Gastroesophageal sphincter (tissue), 4 donors: ENCODE measurements around the gene CAMK2B.

DNA sequence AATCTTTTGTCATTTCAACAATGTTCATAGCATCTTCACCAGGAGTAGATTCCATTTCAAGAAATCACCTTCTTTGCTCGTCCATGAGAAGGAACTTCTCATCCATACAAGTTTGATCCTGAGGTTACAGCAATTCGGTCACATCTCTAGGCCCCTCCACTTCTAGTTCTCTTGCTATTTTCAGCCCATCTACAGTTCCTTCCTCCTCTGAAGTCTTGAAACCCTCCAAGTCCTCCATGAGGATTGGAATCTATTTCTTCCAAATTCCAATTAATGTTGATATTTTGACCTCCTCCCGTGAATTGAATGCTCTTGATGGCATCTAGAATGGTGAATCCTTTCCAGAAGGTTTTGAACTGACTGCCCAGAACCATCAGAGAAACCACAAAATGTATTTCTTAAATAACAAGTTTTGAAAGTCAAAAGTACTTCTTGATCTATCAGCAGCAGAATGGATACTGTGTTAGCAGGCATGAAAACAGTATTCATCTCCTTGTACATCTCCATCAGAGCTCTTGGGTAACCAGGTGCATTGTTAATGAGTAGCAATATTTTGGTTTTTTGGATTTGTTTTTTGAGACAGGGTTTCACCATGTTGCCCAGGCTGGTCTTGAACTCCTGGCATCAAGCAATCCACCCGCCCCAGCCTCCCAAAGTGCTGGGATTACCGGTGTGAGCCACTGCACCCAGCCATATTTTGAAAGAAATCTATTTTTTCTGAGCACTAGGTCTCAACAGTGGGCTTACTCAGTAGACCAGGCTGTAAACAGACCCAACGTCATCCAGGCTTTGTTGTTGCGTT is 49.5 kb downstream of the STK17A start:
- PRO-cap: no peak
- RAMPAGE, long total RNA, 4 experiments: no peak in any of the 4 experiments

- PRO-cap: no peak
- RAMPAGE, long total RNA, 4 experiments: no peak in any of the 4 experiments
Observed at GRCh38 chr7:43692499-43693085, 36.7 kb downstream of the COA1 start.

GRCh38 chr7:43695222-43695841 is 34.0 kb downstream of the COA1 start:
- PRO-cap: no peak
- RAMPAGE, long total RNA, 4 experiments: no peak in any of the 4 experiments

GRCh38 chr7:43878957-43879341 is 9.6 kb upstream of the MRPS24 start:
- PRO-cap: no peak
- RAMPAGE, long total RNA, 4 experiments: no peak in any of the 4 experiments

GRCh38 chr7:44044835-44045457 is 444 bp downstream of the DBNL start:
- PRO-cap: bidirectional peak, plus-strand start at chr7:44045270, minus-strand start at chr7:44045181
- RAMPAGE, long total RNA, 4 experiments: no peak in any of the 4 experiments

GRCh38 chr7:44088468-44088766 is 6.1 kb upstream of the POLM start:
- PRO-cap: no peak
- RAMPAGE, long total RNA, 4 experiments: no peak in any of the 4 experiments

DNA sequence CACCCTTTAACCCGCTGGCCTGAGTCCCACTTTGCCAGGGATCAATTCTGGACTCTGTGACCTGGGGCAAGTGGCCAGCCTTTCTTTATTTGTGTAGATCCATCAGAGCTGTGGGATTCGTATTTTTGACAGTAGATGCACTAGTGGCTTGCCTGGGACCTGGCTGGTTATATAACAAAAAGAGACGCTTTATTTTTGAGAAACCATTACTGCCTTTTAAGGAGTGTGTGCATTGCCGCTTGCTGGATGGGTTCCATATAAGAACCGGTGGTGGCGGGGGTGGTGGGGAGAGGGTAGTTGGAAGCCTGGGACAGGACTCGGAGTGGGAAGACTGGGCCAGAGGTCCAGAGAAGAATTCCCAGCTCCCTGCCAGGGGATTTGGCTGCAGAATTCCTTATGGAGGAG is 7.9 kb upstream of the POLM start:
- PRO-cap: no peak
- RAMPAGE, long total RNA, 4 experiments: no peak in any of the 4 experiments

DNA sequence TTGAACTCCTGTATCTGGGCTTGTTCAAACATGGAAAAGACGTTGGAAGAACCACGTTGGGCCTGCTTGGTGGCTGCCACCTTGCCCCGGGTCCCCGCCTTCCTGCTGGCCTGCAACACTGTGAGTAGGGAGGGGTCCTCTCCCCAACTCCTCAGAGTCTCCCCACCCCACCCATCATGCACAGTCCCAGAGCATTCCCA is 267 bp downstream of the MYL7 start:
- PRO-cap: no peak
- RAMPAGE, long total RNA, 4 experiments: no peak in any of the 4 experiments

DNA sequence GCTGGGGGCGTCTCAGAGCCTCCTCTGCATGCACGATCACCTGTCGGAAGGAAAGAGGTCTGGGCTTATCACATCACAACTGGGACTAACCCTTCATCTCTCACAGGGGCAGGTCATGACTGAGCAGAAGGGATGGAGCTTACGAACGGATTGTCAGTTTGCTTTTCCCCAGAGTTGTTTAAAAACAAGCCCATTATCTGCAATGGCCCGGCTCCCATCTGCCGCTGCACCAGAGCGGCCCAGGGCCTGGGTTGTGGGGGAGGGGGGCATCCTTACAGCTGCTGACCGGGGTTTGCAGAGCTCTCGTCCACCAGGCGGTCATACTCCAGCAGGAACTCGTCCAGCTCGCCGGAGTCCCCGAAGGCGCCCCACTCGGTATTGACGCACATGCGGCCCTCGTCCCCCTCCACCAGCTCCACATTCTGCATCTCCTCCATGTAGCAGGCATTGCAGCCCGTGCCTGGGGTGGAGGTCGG is 6.3 kb upstream of the MYL7 start:
- PRO-cap: no peak
- RAMPAGE, long total RNA, 4 experiments: no peak in any of the 4 experiments

- PRO-cap: unidirectional peak, minus-strand start at chr7:44325493
- RAMPAGE, long total RNA, 4 experiments: no peak in any of the 4 experiments
Observed at GRCh38 chr7:44325229-44326328, at the start of gene CAMK2B. Gene CAMK2B (minus strand): TSS chr7:44325594.

GRCh38 chr7:44467703-44468091 is 22.8 kb downstream of the NUDCD3 start:
- PRO-cap: no peak
- RAMPAGE, long total RNA, 4 experiments: start-site peak on the plus strand in 3 of 4 experiments, at chr7:44467842-44467856 at its widest, 12 to 332 reads per replicate

DNA sequence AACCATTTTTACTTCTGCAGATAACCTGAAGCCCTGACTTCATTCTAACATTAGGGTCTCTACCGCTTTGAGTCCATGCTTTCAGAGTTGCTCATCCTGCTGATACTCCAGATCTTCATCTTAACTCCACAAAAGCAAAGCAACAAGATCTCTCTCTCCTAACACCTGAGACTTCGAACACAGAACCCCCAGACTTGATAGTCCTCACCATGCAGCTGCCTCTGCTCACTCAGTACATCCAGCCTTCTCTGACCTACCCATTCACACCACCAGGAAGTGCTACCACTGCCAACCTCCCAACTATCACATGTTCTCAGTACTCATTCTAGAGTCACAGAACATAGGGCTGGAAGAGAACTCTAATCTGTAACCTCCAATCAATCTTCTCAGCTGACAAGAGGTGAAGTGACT is 3.9 kb downstream of the NUDCD3 start:
- PRO-cap: no peak
- RAMPAGE, long total RNA, 4 experiments: no peak in any of the 4 experiments

DNA sequence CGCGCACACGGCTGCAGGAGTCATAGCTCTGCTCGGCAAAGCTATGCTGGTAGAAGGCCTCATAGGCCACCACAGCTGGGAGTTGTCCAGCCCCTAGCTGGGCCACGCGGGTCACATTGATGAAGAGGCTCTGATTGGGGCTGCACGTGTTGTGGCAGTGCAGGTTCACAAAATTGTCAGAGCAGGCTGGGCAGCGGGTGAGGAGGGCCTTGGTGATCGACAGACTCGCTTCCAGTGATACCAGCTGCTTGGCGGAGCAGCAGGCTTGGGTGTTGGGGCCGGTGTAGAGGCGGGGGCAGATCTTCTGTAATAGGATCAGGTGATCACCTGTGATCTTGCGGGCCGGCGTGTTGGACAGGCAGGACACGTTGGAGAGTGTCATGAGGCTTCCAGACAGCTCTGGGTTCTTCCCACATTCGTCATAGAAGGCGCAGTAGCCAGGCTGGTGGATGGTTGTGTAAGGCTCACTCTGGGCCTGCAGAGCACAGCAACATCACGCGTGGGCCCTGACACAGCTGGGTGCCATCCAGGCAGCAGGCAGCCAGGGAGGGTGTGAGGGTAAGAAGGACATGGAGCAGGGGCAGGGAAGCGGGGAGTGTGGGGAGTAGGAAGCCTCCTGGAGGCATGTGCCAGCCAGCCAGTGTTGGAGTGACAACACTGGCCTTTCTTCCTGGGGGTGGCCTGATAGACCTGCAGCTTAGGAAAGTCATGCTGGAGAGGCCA is 1.1 kb downstream of the NPC1L1 start:
- PRO-cap: no peak
- RAMPAGE, long total RNA, 4 experiments: no peak in any of the 4 experiments

DNA sequence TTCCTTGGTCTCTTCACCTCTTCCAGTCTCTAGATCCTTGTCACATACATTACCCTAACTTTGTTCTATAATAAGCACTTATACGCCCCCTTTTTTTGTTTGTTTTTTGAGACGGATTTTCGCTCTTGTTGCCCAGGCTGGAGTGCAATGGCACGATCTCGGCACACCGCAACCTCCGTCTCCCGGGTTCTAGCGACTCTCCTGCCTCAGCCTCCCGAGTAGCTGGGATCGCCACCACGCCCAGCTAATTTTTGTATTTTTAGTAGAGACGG is 867 bp upstream of the OGDH start:
- PRO-cap: no peak
- RAMPAGE, long total RNA, 4 experiments: no peak in any of the 4 experiments

GRCh38 chr7:44629700-44630386 is 23.4 kb downstream of the OGDH start:
- PRO-cap: no peak
- RAMPAGE, long total RNA, 4 experiments: no peak in any of the 4 experiments

DNA sequence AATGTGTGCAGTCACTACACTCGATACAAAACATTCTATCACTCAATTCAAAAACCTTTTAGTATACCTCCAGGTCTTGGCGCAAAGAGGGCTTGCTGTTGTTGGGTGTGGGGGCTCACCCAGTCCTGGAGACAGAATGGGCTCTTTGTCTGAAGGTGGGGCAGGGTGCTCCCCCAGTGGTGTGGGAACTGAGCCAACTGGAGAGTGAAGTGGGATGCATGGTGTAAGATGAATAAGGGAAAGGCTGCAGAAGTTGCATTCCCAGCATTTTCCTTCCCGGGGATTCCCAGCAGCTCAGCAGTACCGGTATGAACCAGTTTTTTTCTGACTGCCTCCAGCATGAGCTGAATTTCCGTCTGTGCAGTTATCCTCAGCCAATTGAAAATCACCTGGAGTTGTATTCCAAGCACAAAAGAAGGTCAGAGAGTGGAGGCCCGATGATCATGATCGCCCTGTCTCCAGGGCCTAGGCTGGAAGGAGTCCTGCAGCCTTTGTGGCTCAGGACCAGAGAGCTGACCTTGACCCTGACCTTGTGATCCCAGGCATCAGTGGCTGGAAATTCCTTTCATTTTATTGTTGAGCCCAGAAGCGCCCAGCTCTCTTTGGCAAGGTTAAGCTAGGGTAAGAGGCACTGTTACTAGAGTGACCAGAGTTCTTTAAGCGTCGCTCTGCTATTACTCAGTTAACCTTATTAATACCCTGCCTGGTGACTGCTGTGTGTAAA is 33.3 kb downstream of the OGDH start:
- PRO-cap: no peak
- RAMPAGE, long total RNA, 4 experiments: no peak in any of the 4 experiments

DNA sequence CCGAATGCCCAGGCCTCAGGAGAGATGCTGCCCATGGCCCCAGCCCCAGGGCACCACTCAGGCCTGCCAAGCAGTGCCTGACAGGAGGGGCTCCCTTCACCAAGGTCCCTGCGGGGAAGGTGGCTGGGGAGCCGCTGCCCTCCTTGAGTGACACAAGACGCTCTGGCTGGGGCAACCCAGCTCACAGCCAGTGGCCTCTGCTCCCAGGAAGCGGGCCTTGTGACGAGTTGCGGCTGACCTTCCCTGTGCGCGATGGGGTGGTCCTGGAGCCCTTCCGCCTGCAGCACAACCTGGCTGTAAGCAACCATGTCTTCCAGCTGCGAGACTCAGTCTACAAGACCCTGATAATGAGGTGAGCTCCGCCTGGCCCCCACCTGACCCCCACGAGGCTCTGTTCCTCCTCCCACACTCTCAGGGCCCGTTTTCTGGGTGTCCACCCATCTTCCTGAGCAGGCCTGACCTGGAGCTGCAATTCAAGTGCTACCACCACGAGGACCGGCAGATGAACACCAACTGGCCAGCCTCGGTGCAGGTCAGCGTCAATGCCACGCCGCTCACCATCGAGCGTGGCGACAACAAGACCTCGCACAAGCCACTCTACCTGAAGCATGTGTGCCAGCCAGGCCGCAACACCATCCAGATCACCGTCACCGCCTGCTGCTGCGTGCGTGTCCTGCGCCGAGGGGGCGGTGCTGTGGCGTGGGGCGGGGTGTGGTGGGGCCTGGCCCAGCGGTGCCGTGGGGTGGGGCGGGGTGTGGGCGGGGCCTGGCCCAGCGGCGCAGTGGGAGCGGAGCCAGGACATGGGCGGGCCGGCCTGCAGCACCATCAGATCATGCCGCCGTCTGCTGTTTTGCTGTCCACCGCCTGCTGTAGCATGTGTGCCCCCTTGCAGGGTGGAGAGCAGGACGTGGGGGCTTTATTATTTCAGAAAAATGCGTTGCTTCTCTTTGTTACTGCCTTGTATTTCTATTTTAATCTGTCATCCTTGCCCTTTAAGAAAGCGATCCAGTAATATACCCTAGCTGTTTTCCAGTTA is 12.9 kb downstream of the ZMIZ2 start:
- PRO-cap: no peak
- RAMPAGE, long total RNA, 4 experiments: no peak in any of the 4 experiments

- PRO-cap: no peak
- RAMPAGE, long total RNA, 4 experiments: no peak in any of the 4 experiments
Observed at GRCh38 chr7:44829642-44830250, 18.1 kb downstream of the H2AZ2 start.

DNA sequence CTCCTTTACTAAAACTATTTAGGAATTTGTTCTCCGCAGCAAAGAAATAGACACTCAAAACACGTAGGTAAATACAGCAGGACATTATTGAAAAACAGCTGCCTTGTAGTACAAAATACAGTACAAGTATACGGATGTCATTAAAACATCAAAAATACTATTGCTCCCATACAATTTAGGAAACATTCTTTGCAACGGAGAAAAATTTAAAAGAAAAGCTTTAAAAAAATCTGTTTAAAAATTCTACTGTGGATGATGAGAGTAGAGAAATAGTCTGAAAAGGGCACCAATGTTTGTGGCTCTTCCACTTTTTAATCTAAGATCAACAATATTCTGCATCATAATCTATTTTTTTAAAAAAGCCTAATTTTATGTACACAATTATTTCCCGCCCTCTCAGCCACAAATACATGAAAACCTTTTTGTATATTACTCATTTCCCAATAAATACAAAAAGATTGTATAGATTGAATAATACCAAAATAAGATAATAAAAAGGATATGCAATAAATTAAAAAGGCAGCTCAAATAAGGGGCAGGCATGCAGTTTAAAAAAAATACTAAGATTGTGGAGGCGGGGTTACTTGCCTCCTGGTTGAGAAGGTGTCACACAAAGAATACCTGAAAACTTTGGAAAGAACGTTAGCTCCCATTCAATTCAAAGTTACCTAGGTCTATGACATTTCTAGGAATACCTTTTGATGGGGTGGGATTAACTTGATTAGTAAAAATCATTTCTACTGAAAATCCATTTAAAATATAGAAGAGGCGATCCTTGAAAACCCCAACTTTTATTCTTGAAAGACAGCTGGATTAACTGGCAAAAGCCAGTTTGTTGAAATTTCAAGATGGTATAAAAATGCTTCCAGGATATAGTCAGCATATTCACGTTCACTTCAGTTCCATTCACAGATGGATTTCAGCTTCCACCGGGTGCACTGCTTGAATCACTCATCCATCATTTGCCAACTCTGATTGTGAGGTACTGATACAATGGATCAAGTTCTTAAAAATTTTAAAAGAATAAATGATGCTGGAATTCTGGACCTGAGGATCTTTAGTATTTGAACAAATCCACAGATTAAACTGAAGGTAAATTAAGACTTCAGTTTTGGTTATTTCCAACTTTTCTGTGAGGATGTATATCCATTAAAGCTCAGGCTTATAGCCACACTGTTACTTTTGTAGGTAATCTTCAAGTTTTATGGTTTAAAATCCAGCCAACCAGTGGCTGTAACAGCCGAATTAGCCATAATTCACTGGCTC is 2.7 kb downstream of the PURB start:
- PRO-cap: no peak
- RAMPAGE, long total RNA, 4 experiments: no peak in any of the 4 experiments

- PRO-cap: no peak
- RAMPAGE, long total RNA, 4 experiments: no peak in any of the 4 experiments
Observed at GRCh38 chr7:45241106-45241665, 83.6 kb downstream of the RAMP3 start.